Neural cell (in vitro differentiated cells): ENCODE measurements around the genes CABP4 and GSTP1.

DNA sequence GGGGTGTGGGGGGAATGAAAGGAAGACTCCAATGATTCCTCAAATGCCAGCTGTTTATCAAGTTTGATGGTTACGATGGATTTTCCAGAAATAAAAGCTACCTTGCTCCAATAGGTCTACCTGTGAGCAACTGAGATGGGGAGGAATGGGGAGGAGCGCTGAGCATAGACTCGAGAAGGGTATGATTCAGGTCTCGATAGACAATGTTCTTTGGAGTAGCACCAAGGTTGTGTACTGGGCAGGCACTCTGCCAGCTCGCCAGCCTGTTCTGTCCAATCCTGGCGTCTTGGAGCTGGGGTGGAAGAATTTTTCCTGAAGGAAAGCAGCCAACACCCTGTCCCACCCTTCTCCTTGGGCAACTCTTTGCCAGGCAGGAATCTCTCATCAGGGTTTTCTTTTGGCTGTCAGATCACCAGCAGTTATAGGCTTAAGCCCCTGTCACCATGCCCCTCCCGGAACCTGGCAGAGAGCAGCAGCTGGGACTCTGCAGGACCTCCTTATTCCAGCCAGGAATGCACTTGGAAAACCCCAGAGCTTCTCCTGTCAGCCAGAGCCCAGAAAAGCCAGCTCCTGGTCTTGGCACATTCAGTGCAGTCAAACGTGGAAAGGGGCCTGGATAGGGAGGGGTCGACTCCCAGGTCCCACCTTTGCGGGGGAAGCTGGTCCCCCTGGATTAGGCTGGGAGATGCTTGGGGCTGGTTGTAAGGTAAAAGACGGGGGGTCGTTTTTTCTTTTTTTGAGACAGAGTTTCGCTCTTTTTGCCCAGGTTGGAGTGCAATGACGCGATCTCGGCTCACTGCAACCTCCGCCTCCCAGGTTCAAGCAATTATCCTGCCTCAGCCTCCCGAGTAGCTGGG is 1.2 kb upstream of the C11orf80 start:
- RAMPAGE, long total RNA = no peak

DNA sequence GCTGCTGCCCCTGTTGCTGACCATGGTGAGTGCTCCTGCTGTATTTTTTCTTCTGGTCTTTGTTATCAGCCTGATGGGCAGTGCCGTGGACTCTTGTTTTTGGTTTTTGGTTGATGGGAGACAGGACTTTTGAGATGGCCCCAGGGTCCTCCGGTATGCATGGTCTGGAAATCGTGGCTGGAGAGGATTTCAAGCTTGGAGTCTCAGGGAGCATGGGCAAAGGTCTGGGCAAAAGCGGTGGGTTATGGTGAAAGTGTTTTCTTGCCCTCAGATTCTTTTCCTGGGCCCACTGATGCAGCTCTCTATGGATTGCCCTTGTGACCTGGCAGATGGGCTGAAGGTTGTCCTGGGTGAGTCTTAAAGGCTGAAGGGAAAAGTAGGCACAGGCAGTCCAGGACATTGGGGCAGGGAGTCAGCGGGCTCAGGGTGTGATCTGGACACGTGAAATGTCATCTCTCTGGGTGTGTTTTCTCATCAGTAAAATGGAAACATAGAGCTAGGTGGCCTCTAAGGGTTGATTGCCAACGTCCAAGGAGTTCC is 844 bp downstream of the RCE1 start:
- RAMPAGE, long total RNA = no peak

DNA sequence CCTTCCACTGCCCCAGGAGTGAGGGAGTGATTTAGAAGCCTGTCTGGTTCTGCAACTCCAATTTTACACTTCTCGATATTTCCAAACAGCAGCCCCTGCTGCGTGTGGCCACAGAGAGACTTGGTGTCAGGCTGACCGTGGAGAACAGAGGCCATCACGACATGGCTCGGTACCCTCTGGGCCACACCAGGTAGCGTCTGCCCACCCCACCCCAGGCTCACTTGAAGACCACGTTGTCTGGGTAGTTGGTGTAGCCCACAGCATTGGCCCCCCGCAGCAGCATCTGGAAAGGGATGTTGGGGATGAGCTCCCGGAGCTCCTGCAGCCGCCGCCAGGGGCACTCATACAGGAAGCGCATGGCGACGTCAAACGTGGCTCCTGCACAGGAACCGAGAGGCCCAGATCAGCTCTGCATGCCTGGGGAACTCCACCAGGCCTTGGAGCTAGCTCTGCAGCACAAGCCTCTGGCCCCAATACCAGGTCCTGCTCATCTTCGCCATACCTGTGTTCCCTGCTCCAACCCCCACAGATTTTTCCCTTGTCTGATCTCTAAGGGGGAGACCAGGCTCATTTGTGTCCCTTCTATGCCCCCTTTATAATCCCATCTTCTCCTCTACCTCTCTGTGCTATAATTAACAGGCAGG is 5.2 kb upstream of the LRFN4 start:
- RAMPAGE, long total RNA = no peak

DNA sequence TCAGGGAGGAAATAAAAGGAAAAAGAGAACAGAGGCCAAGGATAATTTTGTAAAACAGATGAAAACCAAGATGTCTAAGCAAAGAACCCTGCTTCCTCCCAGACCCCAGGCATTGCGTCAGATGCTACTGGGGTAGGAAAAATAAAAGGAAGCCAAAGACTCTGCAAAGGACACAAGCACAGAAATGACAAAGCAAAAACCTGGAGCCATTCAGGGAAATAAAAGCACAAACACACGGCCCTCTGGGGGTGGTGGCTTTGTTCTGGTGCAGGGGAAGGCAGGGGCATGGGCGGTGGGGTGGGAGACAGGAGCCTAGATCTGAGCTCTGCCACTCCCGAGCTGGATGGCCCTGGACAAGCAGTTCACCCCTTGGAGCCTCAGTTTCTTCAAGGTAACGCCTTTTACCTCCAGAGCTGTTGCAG is 36.9 kb downstream of the PC start:
- RAMPAGE, long total RNA = no peak

- RAMPAGE, long total RNA = no peak
Observed at GRCh38 chr11:67022550-67022917, 400 bp upstream of the SYT12 start.

DNA sequence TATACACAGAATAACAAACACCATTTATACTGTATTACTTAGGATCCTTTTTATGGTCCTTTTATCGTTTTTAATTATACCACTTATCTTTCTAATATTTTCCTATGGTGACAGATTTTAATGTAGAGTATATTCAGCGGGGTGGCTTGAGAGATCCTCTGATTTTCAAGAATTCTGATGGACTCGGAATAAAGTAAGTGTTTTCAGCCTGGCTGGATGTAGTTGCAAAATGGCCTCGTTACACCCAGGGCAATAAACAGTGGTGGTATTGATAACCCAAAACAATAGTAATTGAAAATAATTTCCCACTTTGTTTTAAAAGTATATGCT is 62.1 kb downstream of the KDM2A start:
- RAMPAGE, long total RNA = no peak

DNA sequence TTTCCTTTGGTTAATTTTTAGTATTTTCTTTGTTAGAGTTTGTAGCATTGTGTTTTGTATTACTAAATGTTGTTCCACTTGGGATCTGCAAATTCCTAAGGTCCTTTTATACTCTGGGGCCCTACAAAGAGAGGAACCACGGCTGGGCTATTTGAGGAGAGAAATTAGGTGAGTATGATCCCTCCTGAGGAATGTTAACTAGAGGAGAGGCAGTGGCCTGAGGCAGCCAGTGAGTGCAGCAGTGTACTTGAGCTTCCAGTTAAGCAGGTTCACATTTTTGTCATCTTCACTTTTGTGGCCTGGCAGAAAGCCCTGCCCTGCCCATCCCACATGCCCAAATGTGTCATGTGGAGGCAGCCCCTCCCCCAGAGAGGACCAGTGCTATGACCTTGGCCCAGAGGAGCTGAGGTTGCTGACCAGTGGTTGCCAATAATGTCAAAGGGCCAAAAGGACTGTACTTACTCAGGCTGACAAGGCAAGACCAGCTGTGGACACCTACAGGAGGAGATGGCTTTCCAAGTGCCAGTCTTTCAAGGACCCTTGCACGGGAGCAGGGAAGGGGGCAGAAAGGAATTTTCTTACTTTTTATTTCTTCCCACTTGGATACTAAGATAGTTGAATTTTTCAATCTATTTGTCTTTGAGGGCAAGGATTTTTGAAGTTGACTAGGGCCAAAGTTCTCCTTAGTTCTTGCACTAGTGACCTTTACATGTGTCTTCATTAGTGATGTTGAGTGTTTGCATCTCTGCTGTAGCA is 17.6 kb upstream of the GRK2 start:
- RAMPAGE, long total RNA = no peak

GRCh38 chr11:67280164-67280381 is 9.0 kb upstream of the ANKRD13D start:
- RAMPAGE, long total RNA = no peak

- RAMPAGE, long total RNA = no peak
Observed at GRCh38 chr11:67285218-67286351, 3.5 kb upstream of the ANKRD13D start.

- RAMPAGE, long total RNA = no peak
Observed at GRCh38 chr11:67291422-67292481, 2.6 kb downstream of the ANKRD13D start.

- RAMPAGE, long total RNA = no peak
Observed at GRCh38 chr11:67304451-67305127, 1.3 kb downstream of the SSH3 start.

GRCh38 chr11:67372816-67373388 is 496 bp downstream of the CLCF1 start:
- RAMPAGE, long total RNA = no peak

DNA sequence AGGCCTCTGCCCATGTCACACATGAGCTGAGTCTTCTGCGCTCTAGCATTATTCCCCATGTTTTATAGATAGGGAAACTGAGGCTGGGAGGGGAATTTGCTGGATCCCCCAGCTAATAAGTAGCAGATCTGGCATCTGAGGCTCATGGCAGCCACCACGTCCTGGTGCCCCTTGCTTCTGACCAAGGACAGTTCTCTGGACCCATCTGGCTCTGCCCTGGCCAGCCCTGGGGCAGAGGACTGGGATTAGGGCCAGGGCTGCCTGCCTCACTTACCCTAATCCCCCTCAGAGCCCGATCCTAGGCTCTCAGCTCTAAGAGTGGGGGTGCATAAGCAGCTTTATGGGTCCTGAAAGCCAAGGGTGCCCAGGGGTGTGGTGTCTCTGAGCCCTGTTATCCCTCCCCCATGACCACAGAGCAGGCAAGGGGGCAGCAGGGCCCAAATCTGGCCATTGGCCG is at the start of gene CABP4:
Gene CABP4, plus strand, starts transcription at position 335 of the 457 bp plus-strand sequence.
- RAMPAGE, long total RNA = no peak

GRCh38 chr11:67486607-67487253 is 3.9 kb downstream of the AIP start:
- RAMPAGE, long total RNA = no peak

DNA sequence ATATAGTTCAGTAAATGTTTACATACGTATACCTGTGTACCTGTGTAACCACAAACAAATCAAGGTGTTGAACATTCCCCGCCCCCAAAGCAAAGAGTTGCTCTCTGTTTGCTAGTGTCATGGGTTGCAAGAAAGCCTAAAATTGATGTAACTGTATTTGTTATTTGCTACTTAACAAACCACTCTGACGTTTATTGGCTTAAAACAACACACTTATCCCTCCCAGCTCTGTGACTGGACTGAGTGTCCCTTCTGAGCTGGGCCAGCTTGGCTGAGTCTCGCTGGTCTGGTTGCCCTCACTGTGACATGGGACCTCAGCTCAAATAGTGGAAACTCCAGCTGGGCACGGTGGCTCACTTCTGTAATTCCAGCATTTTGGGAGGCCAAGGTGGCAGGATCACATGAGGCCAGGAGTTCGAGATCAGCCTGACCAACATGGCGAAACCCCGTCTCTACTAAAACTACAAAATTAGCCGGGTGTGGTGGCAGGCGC is 25.5 kb upstream of the CABP2 start:
- RAMPAGE, long total RNA = no peak

DNA sequence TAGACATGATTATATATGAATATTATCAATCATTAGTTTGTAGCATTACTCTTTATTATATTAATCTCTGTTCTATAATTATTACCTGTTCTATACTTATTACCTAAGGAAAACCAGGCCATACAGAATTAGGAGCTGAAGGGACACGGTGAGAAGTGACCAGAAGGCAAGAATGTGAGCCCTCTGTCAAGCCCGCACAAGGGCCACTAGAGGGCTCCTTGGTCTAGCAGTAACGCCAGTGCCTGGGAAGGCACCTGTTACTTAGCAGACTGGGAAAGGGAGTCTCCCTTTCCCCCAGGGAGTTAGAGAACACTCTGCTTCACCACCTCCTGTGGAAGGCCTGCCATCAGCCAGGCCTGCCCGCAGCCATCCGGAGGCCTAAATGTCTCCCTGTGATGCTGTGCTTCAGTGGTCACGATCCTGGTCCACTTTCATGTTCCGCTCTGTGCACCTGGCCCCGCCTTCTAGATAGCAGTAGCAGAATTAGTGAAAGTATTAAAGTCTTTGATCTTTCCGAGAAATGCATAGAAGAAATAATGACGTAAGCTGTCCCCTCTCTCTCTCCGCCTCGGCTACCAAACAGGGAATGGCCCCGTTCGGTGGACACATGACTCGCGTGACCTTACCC is 10.9 kb upstream of the GSTP1 start:
- RAMPAGE, long total RNA = no peak

- RAMPAGE, long total RNA = start-site peak on the plus strand at chr11:67583664-67583693, 48 and 45 reads in 2 replicates
Observed at GRCh38 chr11:67583324-67583946, at the start of gene GSTP1. Gene GSTP1, plus strand, starts transcription at chr11:67583812.

GRCh38 chr11:67731873-67732671 is 57.6 kb upstream of the ALDH3B2 start:
- RAMPAGE, long total RNA = no peak

DNA sequence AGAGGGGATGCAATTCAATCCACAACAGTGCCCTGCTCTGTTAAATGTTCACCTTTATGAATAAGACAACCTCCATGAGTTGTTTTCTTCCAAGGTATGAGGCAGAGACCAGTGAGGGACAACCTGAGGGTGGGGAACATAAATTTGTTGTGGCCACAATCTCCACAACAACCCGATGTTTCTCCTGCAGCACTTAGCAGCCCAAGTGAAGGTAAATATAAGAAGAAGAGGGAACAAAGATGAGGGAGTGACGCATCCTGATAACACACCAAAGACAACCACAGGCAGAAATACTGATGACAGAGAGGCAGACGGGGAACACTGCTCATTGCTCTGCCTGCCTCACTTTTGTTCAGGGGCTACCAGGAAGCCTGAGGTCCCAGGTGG is 104.7 kb upstream of the ALDH3B2 start:
- RAMPAGE, long total RNA = no peak

DNA sequence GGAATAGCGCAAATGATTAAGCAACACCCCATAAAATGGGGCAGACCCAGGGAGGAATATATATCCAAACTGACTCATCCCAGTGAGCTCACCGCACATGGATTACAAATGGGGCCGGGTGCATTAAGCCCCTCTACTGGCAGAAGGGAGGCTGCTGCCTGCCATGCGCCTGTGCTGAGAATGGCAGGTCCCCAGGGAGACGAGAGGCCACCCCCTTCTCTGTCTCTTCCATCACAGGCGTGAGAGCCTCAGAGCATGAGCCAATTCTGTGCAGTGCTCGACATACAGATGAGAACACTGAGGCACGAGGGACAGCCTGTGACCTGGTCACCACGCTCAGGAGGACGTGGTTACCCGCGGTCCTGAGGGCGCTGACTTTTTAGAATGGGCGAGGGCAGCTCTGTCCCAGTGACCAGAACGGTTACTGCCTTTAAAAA is 130.1 kb upstream of the ALDH3B2 start:
- RAMPAGE, long total RNA = no peak